Measurements from ENCODE around the genes FOXL2, RBP1 and CLSTN2.

- PRO-cap, result no peak
Measured at GRCh38 chr3:138935618-138936645, 11.0 kb downstream of the FOXL2 start.

- PRO-cap, result no peak
Measured at GRCh38 chr3:138946616-138947534, at the start of gene FOXL2. Gene FOXL2, minus strand, starts transcription at chr3:138947137.

GRCh38 chr3:139357050-139358234 lies 13.6 kb downstream of the MRPS22 start:
- PRO-cap, result no peak

DNA sequence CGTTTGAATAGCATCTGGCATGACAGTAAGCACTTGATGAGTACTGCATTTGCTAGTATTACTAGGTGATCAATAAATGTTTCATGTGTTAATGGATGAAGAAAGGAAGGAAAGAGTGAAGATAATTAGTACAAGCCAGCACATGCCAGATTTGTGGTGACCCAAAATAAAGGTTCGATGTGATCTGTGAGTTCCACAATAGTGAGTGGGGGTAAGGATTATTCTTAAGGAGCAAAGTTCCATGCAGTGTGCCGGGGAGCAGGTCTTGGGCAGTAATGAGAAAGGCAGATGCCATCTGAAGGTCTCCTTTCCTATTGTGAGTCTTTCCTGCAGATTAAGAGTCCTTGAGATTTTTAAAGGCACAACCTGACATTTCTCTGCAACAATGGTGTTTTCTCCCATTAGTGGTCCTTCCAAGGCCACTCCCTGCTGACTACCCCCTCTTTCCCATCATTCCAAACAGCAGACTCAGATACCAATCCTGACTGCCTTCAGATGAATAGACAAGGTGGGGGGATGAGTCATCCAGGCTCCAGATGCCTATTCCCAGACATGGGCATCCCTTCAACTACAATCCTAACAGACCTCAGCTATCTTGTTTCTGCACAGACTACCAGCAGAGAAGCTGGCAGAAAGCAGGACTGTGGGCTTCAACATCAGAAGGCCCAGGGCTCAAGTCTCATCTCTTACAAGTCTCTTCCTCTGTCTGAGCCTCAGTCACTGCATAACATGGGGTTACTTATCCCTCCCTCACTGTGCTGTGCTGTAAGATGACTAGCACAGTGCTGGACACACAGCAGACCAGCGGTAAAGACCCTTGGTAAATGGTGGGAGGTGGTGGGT lies 2.3 kb downstream of the RBP1 start:
- PRO-cap, result no peak

DNA sequence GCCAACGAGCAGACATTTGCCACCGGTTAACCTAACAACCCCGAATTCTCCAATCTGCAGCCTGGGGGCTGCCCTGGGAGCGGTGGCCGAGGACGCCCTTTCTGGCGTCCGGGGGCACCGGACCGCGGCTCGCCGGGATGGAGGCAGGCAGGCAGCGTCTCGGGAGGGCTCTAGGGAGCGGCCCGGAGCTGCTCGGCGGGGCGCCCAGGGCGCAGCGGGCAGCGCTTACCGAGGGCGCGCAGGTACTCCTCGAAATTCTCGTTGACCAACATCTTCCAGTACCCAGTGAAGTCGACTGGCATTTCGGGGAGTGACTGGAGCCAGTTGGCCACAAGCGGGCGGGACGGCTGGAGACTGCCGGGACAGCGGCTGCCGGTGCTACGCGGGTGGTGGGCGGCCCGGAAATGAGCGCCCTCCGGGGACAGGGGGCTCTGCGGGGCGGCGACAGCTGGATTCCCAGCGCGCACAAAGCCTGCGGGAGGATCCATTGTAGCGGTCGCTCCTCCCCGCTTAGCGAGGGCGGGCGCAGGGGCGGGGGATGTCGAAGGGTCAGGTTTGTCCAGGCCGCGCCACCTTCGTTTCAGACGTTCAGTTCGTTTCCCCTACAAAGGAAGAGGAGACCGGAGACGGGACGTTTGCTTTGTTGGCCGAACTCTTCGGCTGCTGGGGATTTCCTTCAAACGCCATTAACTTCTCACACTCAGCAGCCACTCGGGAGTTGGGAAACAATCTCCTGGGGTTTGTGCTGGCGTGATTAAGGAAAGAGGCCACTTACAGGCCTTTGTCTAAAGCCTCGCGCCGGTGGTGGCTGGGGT lies at the start of gene RBP1:
TSS of gene RBP1 (minus strand) at position 512 of the 815 bp plus-strand sequence.
- PRO-cap, result bidirectional peak, plus-strand start at position 331 of the sequence, minus-strand start at position 406 of the sequence; bidirectional peak, plus-strand start at position 607 of the sequence, minus-strand start at position 489 of the sequence

GRCh38 chr3:139540742-139541213 lies 1.2 kb upstream of the RBP1 start:
- PRO-cap, result no peak

DNA sequence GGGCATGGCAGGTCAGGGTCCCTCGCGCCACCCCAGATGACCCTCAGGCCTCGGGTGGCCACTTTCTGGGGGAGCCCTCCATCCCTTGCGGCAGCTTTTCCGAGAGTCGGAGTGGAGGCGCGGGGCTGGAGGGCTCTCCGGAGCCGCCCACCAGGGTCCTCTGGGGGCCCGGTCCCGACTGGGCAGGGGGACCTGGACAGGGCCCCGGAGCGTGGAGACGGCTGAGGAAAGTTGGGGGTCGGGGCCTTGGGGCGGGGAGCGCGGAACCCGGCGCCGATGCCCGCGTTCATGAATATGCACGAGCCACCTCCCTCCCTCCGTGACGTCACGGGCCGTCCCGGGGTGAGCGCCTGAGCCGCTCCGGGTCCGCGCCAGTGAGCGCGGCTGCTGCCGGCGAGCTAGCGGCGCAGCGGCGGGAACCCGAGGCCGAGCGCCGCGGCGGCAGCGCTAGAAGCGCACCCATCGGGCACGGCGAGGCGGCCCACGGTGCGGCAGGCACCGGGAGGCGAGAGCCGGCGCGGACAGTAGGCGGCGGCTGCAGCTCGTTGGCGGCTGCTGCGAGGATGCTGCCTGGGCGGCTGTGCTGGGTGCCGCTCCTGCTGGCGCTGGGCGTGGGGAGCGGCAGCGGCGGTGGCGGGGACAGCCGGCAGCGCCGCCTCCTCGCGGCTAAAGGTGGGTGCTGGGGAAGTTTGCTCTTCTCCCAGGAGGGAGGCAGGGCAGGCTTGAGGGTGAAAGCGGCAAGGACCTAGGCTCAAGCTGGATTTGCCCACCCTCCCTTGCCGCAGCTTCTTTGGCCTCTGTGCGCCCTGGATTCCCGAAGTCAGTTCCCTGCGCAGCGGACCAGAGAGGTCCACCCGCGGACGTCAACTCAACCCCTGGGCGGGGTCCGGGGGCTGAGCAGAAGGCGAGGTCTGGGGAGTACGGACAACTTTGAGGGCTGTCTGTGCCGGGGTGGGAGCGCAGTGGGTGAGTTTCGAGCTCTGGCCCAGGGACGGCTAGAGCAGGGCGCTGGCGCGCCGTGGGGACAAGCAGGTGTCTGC lies at the start of gene CLSTN2:
TSS of gene CLSTN2 (plus strand) at position 374 of the 1,040 bp plus-strand sequence.
- PRO-cap, result unidirectional peak, plus-strand start at position 374 of the sequence

DNA sequence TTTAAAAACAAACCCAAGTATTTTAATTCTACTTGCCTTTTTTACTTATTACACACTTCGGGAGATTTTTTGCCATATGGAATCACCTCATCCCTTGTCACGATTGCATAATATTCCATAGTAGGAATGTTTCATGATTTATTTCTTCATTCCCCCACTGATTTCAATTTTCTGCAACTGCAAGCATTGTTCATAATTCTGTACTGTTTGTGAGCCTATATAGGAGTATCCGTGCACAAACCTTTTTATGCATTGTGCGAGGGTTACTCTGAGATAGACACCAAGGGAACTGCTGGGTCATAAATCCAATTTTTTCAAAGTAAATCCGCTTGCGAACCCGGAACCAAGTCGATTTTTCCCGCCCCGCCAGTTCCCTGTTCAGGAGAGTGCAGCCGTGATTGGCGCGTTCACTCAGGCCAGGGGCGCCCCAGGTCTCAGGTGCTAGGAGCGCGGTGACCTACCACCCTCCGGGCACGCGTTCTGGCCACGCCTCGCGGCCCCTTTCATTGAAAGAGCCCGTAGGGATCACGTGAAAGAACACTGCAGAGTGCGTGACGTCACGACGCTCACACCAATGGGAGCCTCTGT lies 375 bp upstream of the SLC25A36 start:
- PRO-cap, result bidirectional peak, plus-strand start outside the sequence, minus-strand start at position 508 of the sequence

- PRO-cap, result no peak
Measured at GRCh38 chr3:141114834-141115340, 63.7 kb downstream of the SPSB4 start.

DNA sequence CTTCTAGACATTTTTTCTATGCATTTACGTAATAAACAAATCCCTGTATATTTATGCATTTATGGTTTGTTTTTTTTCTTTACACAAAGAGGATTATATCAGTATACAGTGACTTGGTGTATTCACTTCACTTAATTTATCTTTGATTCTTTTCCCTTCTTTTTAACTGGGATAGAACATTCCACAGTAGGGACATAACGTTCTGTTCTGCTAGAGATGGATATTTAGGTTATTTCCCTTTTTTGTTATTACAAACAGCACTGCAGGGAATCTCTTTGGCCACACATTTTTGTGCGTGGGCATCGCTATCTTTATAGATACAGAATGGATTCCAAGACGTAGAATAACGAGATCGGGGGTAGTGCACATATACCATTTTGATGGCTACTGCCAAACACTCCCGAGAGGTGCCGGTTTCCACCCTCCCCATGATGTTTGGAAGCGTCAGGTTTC lies 44.7 kb downstream of the PXYLP1 start:
- PRO-cap, result no peak

- PRO-cap, result no peak
Measured at GRCh38 chr3:141393138-141393746, 24.9 kb downstream of the ZBTB38 start.

DNA sequence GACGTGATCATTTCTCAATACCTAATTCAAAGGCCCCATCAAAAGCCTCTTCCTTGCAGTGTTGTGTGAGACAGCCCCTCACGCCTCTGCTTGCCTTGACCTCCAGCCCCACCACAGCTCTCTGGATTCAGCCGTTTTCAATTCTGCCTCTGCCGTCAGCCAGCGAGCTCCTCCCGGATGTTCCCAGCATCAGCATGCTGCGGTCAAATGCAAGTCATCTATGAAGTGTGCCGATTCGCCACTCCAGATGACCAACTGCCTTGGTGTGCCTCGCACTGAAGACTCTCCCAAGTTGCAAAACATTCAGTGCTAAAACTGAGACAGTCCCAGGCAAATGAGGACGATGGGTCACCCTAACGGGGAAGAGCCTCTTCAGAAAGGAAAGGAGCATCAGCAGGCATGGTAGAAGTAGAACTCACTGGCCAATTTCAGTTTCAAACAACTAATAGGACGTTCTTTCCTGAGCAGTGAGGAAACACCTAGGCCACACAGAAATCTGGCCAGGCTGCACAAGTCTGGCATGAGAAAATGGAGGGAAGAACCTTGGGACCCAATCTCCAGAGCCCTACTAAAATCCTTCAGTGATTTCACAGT lies 30.5 kb upstream of the RASA2 start:
- PRO-cap, result bidirectional peak, plus-strand start at position 246 of the sequence, minus-strand start at position 145 of the sequence

- PRO-cap, result no peak
Measured at GRCh38 chr3:141489622-141490071, 2.8 kb downstream of the RASA2 start.

GRCh38 chr3:141544588-141545157 lies 57.8 kb downstream of the RASA2 start:
- PRO-cap, result no peak

DNA sequence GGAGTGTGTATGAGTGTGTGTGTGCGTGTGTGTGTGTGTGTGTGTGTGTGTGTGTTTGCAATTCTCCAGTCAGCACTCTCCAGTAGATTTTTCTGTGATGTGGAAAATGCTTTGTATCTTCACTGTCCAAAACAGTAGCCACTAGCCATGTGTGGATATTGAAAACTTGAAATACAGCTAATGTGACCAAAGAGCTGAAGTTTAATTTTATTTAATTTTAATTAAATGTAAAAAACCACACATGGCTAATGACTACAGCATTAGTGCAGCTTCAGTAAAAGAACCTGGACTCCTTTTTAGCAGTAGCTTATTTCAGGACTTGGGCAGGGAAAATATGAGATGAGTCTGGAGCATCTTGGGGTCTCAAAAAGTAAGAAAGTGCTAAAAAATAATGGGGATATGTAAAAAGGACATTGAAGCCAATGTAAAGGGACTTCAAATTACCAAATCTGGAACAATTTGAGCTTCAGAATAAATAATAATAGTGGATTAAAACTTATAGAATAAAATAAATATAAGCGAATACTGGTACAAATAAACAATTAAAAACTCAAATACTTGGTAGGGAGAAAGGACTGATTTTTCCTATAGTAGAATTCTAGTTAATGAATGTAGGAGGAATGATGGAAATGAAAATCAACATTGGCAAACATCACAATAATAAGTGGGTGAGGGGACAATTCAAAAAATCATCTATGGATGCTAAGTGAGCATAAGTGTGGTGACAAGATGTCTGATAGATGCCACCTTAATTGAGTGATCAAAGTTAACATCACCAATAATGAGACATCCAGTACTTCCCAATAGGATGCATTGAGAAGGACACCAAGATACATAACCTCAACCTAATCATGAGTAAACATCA lies 62.9 kb downstream of the RASA2 start:
- PRO-cap, result no peak

- PRO-cap, result no peak
Measured at GRCh38 chr3:141710926-141711274, 27.2 kb upstream of the RNF7 start.

GRCh38 chr3:141798301-141798963 lies 35.2 kb downstream of the GRK7 start:
- PRO-cap, result no peak

GRCh38 chr3:141830572-141830878 lies 45.9 kb upstream of the ATP1B3 start:
- PRO-cap, result no peak

GRCh38 chr3:141901735-141902656 lies 25.6 kb downstream of the ATP1B3 start:
- PRO-cap, result no peak

GRCh38 chr3:141929374-141930091 lies 53.1 kb downstream of the ATP1B3 start:
- PRO-cap, result no peak

All from bile duct (tissue), 1 donor.